Skeletal muscle tissue (tissue), 7 donors: ENCODE measurements around a stretch of chr3.

- PRO-cap, 3 experiments: no peak in any of the 3 experiments
- RAMPAGE, long total RNA: no peak
- RRBS, 2 experiments: no CpG with 5 or more reads among the region's 4 CpGs
These were observed 14.7 kb downstream of the NCBP2 start for GRCh38 chr3:196927532-196928203.

DNA sequence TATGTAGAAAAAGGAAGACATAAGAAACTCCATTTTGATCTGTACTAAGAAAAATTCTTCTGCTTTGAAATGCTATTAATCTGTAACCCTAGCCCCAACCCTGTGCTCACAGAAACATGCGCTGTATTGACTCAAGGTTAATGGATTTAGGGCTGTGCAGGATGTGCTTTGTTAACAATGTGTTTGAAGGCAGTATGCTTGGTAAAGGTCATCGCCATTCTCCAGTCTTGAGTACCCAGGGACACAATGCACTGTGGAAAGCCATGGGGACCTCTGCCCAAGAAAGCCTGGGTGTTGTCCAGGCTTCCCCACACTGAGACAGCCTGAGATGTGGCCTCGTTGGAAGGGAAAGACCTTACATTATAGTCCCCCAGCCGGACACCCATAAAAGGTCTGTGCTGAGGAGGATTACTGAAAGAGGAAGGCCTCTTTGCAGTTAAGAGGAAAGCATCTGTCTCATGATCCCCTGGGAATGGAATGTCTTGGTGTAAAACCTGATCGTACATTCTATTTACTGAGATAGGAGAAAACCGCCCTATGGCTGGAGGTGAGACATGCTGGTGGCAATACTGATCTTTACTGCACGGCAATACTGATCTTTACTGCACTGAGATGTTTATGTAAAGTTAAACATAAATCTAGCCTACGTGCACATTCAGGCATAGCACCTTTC, 6.4 kb downstream of the PIGZ start:
- PRO-cap, 3 experiments: no peak in any of the 3 experiments
- RAMPAGE, long total RNA: no peak
- RRBS, 2 experiments: no CpG with 5 or more reads among the region's 8 CpGs

- PRO-cap, 3 experiments: peak in 2 of 3 experiments; most common plus-strand start chr3:197002906 (in 1); most common minus-strand start chr3:197002815 (in 2)
- RAMPAGE, long total RNA: no peak
- RRBS, 2 experiments: 2% methylated on average over 77 to 81 of the region's 126 CpGs
These were observed 26.8 kb downstream of the MELTF start for GRCh38 chr3:197002628-197003491.

GRCh38 chr3:197139979-197140491, 110.4 kb upstream of the MELTF start:
- PRO-cap, 3 experiments: no peak in any of the 3 experiments
- RAMPAGE, long total RNA: no peak
- RRBS, 2 experiments: no CpG with 5 or more reads among the region's 6 CpGs

GRCh38 chr3:197170523-197170996, 127.9 kb downstream of the DLG1 start:
- PRO-cap, 3 experiments: no peak in any of the 3 experiments
- RAMPAGE, long total RNA: no peak
- RRBS, 2 experiments: no CpG with 5 or more reads among the region's 3 CpGs

DNA sequence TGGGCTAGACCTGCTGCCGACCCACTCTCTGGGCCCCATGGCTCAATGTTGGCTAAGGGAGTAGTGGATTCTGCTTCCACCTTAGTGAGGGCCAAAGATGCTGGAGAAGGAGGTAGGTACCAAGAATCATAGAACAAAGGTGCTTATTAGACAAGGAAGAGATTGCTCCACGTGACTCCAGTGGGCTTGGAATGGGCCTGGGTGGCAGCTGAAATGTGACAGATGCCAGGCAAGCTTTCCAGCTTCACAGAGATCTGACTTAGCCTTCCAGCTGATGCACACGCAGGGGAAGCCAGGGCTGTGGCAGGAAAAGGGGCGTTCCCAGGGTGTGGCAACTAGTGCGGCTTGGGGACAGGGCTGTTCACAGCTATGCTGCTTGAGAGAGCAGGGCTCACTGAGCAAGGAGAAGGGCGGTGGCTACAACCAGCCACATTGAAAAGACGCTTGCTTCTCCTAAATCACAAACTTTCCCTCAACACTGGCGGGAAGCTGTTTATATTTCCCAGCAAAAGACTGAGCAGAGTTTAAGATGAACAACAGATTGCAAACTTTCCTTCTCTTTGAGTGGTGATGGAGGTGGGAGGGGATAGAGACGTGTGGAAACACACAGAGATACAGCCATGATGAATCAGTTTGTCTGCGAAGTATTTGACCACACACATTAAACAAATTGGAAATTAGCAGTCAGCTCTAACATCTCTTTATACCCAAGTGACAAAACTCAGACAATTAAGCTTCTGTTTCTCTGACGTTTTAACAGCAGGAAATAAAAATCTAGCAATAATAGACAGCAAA, 127.6 kb downstream of the BDH1 start:
- PRO-cap, 3 experiments: peak in 1 of 3 experiments; most common plus-strand start position 394 of the sequence (in 1)
- RAMPAGE, long total RNA: no peak
- RRBS, 2 experiments: no CpG with 5 or more reads among the region's 11 CpGs

DNA sequence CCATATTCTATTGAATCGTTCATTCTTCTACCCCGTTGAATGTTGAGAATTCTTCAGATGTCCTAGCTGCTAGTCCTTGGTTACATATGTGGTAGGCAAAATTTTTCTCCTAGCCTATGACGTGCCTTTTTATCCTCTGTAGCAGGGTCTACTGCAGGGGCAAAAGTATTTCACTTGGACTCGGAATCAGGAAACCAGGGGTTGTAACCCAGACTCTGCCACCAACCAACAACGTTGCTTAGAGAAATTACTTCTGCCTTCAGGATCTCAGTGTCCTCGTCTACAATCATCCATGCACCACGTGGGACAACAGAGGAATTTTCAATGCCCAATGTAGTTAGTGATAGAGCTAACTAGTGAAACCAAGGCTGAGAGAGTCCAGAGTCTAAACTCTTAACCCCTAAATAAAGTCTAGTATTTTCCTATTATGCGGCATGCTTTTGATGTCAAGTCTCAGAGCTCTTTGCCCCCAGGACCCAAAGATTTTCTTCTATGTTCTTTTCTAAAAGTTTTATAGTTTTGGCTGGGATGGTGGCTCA, 20.5 kb downstream of the BDH1 start:
- PRO-cap, 3 experiments: no peak in any of the 3 experiments
- RAMPAGE, long total RNA: no peak
- RRBS, 2 experiments: no CpG with 5 or more reads among the region's 8 CpGs

- PRO-cap, 3 experiments: peak in 1 of 3 experiments; most common plus-strand start chr3:197736100 (in 1)
- RAMPAGE, long total RNA: no peak
- RRBS, 2 experiments: 2 to 5% methylated on average over 18 of the region's 37 CpGs
These were observed 702 bp downstream of the RUBCN start for GRCh38 chr3:197735789-197736615.

DNA sequence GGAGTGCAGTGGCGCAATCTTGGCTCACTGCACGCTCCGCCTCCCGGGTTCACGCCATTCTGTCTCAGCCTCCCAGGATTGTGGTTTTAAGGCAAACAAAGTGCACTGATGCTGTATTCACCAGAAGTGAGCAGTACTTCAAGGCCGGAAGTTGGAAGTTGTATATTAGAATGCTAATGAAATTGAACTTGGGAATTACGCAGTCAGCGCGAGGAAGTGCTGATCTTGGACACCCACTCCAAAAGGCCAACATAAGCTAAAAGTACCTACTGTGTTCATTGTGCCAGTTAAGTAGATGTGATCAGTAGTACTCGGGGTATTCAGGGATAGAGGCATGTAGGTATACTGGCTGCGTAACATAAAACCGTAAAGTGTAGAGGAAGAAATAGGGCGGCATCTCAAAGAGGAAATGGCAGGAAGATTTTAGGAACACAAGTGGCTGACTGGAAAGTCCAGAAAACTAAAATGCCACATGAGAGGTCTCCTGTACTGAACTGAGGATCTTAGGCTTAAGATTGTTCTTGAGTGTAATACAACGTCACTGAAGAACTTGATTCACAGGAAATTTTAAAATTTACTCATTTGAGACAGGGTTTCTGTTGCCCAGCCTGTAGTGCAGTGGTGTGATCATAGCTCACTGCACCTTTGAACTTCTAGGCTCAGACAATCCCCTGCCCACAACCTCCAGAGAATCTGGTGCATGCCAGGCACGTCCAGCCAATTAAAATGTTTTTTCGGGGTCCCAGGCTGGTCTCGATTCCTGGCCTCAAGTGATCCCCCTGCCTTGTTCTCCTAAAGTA, 2.1 kb downstream of the IQCG start:
- PRO-cap, 3 experiments: no peak in any of the 3 experiments
- RAMPAGE, long total RNA: no peak
- RRBS, 2 experiments: no CpG with 5 or more reads among the region's 17 CpGs

GRCh38 chr3:197961482-197961954, 1.5 kb downstream of the LMLN start:
- PRO-cap, 3 experiments: no peak in any of the 3 experiments
- RAMPAGE, long total RNA: no peak
- RRBS, 2 experiments: no CpG with 5 or more reads among the region's 10 CpGs